ENCODE results near the gene TRIML2.

GRCh38 chr4:185965341-185966185, 103.4 kb upstream of the TLR3 start:
- RRBS = 88% methylated on average over 2 of the region's 14 CpGs

DNA sequence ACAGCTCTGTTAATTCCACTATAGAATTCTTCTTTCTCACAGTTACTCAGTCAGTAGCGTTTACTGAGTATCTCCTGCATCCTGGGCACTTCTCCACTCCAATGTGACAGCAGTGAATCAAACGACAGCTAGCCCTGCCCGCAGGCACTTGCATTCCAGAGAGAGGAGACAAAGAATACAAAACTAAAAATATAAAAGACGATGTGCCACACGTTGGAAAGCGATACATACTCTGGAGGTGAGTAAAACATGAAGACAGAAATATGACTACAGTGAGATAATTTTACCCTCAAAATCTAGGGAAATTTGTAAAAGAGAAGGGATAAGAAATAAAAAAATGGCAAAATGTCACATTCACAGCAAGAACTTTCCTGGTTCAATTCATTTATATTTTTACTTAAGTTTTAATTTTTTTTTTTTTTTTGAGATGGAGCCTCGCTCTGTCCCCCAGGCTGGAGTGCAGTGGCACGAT, 53.4 kb upstream of the TLR3 start:
- RRBS = no CpG with 5 or more reads among the region's 8 CpGs

DNA sequence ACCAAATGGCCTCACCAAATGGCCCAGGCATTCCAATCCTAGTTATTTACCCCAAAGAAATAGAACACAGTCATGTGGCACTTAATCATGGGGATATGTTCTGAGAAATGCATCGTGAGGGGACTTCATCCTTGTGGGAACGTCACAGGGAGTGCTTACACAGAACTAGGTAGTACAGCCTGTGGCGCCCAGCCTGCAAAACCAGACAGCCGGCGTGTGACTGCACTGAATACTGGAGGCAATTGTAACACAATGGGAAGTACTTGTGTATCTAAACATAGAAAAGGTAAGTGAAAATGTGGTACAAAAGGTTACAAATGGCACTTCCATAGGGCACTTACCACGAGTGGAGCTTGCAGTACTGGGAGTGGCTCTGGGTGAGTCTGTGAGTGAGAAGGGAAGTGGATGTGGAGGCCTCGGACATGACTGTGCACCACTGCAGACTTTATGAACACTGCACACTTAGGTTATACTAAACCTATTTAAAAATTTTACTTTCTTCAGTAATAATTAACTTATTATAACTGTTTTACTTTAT, 5.2 kb downstream of the TLR3 start:
- RRBS = no CpG with 5 or more reads among the region's 7 CpGs

- RRBS = no CpG with 5 or more reads among the region's 13 CpGs
These were observed 22.4 kb upstream of the CYP4V2 start for GRCh38 chr4:186168909-186169379.

- RRBS = no CpG with 5 or more reads among the region's 58 CpGs
These were observed 13.0 kb downstream of the CYP4V2 start for GRCh38 chr4:186203971-186205121.

- RRBS = no CpG with 5 or more reads among the region's 5 CpGs
These were observed 354 bp downstream of the F11 start for GRCh38 chr4:186266368-186266717.

- RRBS = no CpG with 5 or more reads among the region's 10 CpGs
These were observed 19.7 kb upstream of the FAT1 start for GRCh38 chr4:186743321-186743745.

DNA sequence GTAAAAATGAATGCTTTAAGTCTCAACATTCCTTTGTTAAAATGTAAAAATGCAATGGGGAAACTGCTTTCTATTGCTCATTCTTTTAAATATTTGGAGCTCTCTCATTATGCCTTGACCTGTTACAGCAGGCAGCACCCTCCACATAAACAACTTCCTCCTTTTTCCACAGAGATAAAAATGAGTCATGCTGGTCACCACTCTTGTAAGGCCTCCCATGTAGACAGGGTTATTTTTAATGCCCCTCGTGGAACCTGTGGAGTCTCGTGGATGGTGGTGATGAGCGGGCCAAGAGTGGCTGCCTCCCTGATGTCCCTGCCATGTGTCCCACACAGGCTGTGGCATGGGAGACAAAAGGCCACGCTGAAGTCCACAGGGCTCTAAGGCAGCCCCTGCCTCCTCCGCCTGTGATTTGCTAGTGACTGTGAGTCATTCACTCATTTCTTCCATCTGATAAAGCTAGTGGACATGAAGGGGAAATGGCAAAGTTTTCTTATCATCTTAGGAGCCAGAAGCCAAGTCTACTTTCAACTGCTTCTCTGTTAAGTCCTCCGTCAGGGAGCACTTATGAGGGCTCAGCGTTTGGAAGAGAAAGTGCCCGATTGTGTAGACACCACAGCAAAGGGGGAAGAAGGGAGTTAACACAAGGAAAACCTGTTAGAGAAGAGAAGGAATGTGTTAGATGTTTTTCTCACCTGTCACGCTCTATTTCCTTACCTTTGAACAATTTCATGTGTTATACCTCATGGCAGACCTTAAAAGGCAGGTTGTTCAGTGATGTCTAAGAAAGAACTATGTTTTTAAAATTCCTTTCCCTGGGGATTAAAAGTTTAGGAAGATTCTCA, 121.6 kb upstream of the FAT1 start:
- RRBS = no CpG with 5 or more reads among the region's 9 CpGs

- RRBS = no CpG with 5 or more reads among the region's 4 CpGs
These were observed 178.1 kb upstream of the FAT1 start for GRCh38 chr4:186901728-186902160.

GRCh38 chr4:186919233-186919992, 195.8 kb upstream of the FAT1 start:
- RRBS = no CpG with 5 or more reads among the region's 29 CpGs

GRCh38 chr4:187995878-187996335, 336 bp downstream of the ZFP42 start:
- RRBS = no CpG with 5 or more reads among the region's 11 CpGs

GRCh38 chr4:188109195-188109760, at the start of gene TRIML2:
TSS of gene TRIML2 (minus strand) at chr4:188109603.
- RRBS = no CpG with 5 or more reads among the region's 11 CpGs

- RRBS = no CpG with 5 or more reads among the region's 25 CpGs
These were observed 599.0 kb downstream of the TRIML1 start for GRCh38 chr4:188738079-188738822.

GRCh38 chr4:189659337-189659776, 281.3 kb upstream of the FRG1 start:
- RRBS = no CpG with 5 or more reads among the region's 10 CpGs

- RRBS = no CpG with 5 or more reads among the region's 10 CpGs
These were observed 153.3 kb upstream of the FRG1 start for GRCh38 chr4:189787289-189787805.

GRCh38 chr4:189838719-189839509, 101.8 kb upstream of the FRG1 start:
- RRBS = no CpG with 5 or more reads among the region's 18 CpGs